Trachea (tissue), 1 donor: ENCODE measurements around a stretch of chr10.

DNA sequence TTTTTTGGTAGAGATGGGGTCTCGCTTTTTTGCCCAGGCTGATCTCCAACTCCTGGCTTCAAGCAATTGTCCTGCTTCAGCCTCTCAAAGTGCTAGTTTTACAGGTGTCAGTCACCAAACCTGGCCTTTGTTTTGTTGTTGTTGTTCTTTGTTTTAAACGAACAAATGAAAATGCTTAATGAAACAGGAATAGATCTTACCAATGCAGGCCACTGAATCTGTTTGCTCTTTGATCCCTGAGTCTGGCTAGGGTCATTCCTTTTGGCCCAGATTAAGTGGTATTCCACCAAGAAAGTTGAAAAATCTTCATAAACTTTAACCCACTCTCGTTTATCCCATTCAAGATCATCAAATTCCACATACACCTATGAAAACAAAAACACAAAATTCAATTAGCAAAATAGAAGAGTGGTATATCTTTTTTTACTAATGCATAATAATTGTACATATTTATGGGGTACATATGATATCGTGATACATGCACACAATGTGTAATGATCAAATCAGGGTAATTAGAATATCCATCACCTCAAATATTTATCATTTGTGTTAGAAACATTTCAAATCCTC, 85.6 kb downstream of the JMJD1C start:
- PRO-cap = no peak

GRCh38 chr10:63436874-63437397, 28.8 kb downstream of the JMJD1C start:
- PRO-cap = no peak

DNA sequence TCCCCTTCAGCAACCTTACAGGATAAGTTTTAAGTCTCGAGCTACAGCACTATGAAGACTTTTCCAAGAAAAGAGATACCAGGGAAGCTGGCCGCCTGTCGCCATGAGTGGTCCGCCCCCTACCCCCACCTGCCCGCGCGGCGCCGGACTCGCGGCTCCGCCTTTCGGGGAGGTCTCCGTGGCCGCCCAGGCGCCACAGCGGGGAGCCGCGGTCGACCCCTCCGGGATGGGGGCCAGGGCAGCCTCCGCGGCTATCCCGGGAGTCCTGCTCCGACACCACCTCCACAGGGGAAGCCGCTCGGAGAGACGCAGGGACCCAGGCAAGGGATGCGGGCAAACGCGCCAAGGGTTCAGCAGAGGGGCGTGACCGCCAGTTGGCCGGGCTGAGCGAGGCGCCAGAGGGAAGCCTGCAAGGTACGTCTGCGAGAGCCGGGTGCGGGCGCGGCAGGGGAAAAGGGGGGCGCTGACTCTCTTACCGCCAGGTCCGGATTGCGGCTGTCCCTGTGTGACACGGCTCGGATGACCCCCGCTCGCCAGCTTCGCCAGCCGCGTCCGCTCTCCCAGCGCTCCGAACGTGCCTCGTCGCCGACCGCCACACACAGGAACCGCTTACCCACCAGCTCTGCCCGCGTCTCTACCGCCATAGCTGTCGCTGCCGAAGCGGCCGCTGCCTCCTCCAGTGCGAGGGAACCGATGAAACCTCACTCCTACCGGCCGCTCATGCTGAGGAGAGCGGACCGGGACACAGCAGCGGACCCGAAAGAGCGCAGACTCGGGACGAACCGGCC, 564 bp downstream of the JMJD1C start:
- PRO-cap = bidirectional peak, plus-strand start at position 412 of the sequence, minus-strand start at position 137 of the sequence; unidirectional peak, plus-strand start at position 508 of the sequence

- PRO-cap = unidirectional peak, minus-strand start at chr10:63466300
Measured at GRCh38 chr10:63466203-63466540, 395 bp upstream of the JMJD1C start.

- PRO-cap = no peak
Measured at GRCh38 chr10:63554742-63555246, 33.6 kb downstream of the REEP3 start.

GRCh38 chr10:63598872-63599418, 77.7 kb downstream of the REEP3 start:
- PRO-cap = no peak

- PRO-cap = no peak
Measured at GRCh38 chr10:63700776-63701117, 179.5 kb downstream of the REEP3 start.

GRCh38 chr10:63712257-63712672, 191.1 kb downstream of the REEP3 start:
- PRO-cap = no peak

- PRO-cap = no peak
Measured at GRCh38 chr10:65033264-65033748, 1512.1 kb downstream of the REEP3 start.

DNA sequence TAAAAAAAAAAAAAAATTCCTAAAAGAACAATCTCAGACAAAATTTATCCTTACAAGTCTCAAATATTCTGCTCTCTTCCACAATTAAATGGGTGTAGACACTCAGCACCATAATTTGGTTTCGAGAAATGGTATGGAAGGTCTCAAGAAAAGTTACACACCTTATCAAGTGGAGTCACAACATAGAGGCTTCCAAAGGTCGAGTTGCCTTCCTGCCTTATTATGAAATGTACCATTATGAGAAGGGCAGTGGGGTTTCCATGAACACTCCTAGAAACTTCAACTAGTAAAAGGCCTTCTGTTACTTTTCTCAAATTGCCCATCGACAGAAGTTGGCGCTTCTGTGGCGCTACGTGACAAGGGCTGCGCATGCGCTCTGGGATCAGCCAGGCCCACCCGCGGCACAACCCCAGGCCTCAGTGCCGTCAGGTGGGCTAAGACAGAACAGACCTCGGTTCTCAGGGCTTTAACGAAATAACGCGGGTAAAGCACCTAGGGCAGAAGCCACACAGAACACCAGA, 67.3 kb upstream of the CTNNA3 start:
- PRO-cap = unidirectional peak, plus-strand start at position 419 of the sequence

DNA sequence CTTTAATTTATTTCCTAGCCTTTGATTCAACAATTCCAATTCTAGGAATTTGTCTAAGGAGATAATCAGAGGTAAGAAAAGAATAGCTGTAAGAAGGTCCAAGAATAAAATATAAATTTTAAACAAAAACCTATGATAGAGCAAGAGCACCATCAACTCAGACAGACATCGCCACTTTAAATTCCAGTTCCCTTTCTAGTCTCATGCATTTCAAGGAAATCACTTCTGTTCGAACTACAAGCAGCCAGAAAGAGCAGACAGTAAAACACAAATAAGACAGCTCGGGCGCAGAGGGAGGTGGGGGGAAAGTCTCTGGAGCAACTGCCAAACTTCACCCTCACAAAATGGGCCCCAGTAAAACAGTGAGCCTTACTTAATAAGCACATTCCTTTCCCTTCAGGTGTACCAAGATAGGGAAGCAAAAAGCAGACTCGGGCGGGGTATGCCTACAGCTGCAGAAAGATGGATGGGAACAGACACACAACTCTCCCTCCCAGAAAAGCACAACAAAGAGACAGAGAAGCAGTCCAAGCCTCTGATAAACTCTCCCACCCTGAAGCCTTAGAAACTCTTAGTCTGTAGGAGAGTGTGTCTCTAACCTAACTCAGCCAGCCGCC, 9.2 kb downstream of the DNAJC12 start:
- PRO-cap = no peak

DNA sequence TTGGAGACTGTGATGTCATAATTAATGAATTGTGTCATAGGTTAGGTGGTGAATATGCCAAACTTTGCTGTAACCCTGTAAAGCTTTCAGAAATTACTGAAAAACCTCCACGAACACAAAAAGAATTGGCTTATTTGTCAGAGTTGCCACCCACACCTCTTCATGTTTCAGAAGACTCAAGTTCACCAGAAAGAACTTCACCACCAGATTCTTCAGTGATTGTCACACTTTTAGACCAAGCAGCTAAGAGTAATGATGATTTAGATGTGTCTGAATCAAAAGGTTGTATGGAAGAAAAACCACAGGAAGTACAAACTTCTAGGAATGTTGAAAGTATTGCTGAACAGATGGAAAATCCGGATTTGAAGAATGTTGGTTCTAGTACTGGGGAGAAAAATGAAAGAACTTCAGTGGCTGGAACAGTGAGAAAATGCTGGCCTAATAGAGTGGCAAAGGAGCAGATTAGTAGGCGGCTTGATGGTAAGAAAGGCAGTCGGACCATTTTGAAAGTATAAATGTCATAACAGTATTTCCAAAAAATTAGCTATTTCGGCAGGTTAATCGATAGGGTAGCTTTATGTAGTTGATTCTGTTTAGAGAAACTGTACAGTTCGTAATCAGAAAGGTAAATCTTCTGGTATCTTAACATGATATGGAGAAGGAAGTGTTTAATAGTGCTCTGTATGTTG, 28.2 kb downstream of the SIRT1 start:
- PRO-cap = no peak

DNA sequence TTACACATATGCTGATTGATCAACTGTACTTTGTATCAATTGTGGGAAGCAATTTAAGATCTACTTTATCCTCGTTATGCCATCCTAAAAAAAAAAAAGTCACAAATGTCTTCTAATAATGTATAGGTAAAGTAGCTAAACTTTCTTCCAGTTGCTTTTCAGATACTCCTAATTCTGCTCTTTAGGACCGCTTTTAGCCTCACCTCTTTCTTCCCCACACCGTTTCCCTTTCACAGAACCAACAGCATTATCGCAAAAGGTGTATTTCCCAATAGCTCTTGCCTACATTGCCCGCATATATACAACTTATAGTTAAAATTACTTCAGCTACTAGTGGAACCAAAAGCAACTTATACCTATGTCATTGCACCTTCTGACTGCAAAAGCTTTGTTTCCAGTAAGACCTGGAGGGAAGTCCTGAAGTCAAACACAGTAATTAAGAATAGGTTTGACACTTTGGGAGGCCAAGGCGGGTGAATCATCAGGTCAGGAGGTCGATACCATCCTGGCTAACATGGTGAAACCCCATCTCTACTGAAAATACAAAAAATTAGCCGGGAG, 14.2 kb downstream of the HERC4 start:
- PRO-cap = no peak

DNA sequence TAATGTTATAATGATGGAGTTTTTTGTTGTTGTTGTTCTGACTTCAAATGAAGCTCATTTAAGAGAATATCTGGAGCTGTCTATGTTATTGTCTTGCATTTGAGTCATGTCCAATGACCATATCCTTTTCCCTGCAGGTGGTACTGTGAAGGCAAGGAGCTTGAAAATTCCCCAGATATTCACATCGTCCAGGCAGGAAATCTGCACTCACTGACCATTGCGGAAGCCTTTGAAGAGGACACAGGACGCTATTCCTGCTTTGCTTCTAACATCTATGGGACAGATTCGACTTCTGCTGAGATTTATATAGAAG, 33.5 kb downstream of the MYPN start:
- PRO-cap = no peak

GRCh38 chr10:68332321-68332585, 389 bp downstream of the HNRNPH3 start:
- PRO-cap = no peak

DNA sequence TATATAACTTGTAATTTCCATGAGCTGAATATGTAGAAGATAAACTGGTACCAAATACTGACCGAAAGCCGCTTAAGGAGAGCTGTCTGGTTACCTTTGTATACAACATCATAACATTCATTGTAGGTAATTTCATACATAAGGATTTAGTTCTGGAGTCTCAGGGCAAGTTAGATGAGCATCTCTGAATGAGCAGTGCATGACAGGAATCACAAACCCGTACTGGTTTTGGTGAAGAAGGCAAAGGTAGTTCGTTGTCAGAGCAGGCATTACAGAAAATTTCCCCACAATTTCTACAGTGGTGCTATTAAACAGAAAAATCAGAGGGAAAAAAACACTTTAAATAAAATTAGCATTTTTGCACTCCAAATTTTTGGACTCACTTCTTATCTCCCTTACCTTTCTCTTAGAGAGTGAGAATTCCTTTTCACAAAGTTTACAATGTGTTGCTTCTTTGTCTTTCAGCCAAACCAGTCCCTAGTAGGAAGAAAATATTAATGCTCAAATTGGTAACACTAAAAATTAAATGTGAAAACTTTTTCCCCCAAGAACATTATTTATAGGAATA, 13.0 kb upstream of the PBLD start:
- PRO-cap = no peak

DNA sequence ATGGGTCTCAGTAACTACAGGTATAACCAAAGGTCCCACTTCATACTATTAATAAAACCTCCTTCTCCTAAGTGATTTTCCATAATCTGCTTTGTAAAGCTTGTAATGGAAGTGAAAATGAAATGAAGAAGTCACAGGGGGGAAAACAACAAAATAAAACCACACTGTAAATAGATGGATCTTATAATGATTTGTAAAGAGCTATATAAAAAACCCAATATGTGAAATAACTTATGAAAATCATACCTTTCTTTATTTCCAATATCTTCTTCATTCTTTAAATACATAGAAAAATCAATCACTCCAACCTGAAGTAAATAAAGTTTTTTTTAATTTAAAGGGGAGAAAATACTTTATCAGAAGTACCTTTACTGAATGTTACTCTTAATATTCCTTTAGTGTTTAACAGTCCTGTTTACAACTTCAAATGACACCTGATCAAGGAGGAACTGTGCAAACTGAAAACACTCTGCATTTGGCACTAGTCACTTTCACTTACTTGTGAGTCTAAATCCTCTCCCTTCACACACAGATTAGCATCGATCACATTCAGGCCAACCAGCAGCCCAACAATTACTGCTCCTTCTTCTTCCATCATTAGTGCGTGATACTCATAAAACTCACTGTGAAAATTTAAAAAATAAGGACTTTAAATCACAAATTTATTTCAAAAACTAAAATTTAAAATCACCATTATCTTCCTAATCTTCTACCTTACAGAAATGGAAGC, 13.1 kb downstream of the RUFY2 start:
- PRO-cap = no peak

- PRO-cap = no peak
Measured at GRCh38 chr10:68405959-68406697, 949 bp downstream of the RUFY2 start.

DNA sequence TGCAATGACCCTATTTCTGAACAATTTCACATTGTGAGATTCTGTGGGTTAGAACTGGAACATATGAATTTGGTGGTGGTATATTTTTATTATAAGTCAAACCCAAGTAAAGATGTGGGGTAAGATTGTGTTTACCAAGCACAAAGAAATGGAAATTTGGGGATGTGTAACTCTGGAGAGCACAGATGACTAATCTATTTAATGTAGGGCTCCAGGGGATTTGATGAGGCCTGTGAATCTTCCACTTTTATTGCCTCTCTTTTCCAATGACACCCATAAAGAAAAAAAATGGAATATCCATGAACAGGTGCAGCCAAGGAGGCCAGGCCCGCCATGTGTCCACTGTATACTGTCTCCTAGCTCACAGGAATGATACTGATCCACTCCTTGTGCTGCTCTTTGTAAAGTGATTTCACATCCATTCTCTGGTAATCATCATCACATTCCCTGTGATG, 2.8 kb downstream of the SRGN start:
- PRO-cap = no peak

GRCh38 chr10:69096790-69097006, 8.8 kb downstream of the SRGN start:
- PRO-cap = no peak